Thoracic aorta (tissue), 1 donor: ENCODE data around the gene TLCD2.

DNA sequence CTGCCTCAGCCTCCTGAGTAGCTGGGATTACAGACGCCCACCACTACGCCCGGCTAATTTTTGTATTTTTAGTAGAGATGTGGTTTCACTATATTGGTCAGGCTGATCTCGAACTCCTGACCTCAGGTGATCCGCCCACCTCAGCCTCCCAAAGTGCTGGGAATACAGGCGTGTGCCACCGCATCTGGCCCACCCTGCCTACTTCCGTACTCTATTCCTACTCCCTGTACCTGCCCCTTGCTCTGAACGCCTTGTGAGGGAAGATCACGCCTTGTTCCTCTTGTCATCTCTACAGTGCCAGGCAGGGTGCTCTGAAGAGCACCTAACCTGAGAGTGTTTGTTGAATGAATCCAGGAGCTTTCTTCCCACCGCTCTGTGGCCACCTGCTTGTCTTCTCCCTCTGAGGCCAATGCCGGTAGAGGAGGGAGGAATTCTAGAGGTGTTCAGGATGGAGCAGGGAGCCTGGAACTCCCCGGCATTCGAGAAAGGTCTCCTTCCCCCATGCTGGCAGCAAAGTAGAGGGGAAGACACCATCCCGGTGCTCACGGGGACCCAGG is 73.1 kb downstream of the ABR start:
- RAMPAGE, long total RNA = no peak

- RAMPAGE, long total RNA = no peak
Measured at GRCh38 chr17:1181282-1182361, 1.8 kb upstream of the ABR start.

DNA sequence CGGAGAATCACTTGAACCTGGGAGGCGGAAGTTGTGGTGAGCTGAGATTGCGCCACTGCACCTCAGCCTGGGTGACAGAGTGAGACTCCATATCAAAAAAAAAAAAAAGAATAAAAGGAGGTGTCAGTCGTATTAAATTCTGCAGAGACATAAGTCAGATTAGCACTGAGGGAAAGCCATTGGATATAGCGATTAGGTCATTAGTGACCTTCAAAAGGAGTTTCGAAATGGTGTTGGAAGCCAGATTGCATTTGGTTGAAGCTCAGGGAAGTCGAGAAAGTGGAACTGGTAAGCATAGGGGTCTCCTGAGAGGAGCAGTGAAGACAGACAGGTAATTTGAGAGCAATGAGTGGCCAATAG is 4.7 kb upstream of the YWHAE start:
- RAMPAGE, long total RNA = no peak

GRCh38 chr17:1421432-1421873 is 21.4 kb upstream of the YWHAE start:
- RAMPAGE, long total RNA = no peak

- RAMPAGE, long total RNA = no peak
Measured at GRCh38 chr17:1467802-1468379, 11.9 kb upstream of the CRK start.

DNA sequence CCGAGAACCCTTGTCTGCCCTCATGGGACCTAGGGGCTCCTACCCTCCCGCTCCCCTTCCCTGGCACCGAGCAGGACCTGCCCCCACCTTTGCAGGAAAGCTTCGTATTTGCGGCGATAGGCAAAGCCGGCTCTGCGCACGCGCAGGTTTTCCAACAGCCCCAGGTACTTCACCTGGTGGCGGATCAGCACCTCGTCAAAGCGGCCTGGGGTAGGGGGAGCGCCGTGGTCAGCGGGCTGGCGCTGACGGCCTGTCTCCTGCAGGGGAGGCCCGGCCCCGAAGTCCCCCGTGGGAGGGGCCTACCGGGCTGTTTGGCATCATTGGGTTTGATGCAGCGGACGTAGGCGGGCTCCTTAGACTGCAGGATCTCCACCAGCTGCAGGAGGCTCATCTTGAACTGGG is 15.8 kb upstream of the CRK start:
- RAMPAGE, long total RNA = no peak

GRCh38 chr17:1491472-1492495 is 702 bp downstream of the MYO1C start:
- RAMPAGE, long total RNA = no peak

DNA sequence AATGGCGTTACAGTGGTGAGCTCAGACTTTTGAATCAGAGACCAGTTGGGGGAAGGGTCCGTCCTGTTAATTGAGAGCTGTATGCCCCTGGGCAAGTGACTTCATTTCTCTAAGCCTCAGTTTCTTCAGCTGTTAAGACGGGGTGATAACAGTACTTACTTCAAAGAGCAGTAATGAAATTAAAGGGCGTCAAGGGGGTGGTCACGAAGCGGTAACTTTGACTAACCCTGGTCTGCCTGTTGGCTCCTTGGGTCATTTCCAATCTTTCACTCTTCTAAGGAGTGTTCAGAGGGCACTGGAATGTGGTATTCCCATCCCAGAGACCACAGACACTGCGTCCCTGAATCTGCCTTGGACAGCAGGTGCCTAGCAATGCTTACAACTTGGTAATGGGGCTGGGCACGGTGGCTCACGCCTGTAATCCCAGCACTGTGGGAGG is 8.9 kb upstream of the MYO1C start:
- RAMPAGE, long total RNA = no peak

DNA sequence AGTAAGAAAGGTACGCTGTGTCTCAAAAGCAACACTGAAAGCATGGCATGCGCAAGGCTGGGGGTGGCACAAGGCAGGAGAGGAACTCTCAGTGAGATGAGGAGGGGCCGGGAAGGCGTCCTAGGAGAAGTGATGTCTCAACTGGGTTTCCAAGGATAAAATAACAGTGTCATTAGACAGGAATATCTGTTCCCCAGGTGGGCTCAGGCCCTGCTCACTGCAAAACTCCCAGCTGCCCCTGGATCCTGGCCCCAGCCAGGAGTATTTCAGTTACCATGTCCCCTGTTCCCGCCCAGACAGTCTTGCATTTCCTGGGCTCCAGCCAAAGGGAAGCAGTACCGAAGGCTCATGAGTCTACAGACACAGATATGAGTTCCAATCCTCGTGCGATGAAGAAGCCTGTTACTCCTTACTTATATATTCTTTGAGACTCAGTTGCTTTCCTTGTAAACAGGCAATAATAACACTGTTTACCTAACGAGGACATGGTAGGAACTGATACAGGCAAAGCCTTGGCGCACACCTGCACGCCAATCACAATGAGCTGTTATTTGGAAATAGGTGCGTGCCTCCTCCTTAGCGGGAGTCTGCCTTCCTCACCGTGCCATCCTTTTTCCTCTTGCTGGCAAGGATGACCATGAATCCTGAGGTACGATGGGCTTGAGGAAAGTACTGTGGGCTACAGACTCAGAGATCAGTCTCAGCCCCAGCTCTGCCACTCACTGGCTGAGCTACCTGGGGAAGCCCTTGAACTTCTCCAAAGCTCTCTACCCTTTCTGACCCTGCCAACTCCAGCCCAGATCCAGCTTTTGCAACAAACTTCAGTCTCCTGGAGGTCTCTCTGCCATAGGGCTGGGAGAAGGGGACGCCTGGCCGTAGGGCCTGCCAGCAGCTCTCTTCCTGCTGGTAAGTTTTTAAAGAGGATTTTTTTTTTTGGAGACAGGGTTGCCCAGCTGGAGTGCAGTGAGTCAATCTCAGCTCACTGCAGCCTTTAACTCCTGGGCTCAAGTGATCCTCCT is 11.9 kb downstream of the INPP5K start:
- RAMPAGE, long total RNA = no peak

- RAMPAGE, long total RNA = no peak
Measured at GRCh38 chr17:1546029-1546788, 16.4 kb downstream of the PITPNA start.

- RAMPAGE, long total RNA = no peak
Measured at GRCh38 chr17:1552821-1553467, 9.6 kb downstream of the PITPNA start.

DNA sequence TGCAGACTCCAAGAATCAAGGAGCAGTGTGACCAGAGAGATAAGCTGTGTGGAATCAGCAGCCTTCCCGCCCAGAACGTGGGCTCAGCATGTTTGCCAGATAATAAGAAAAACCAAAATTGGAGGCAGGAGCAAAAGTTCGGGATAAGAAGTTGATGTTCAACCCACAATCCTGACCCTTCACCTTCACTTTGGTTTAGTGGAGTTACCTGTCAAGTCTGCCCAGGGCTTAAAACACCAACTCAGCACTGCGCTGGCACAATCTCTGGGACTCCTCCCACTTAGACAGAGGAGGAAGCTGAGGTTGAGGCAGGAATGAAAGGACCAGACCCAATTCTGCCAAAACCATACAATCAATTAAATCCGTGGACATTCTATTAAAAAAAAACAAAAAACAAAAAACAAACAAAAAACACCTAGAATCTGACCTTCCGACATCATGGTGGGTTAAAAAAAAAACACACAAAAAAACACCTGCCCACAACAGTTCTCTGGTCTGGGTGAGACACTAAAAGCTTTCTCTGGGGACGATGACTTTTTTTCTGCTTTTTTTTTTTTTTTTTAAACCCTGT is 2.9 kb downstream of the SLC43A2 start:
- RAMPAGE, long total RNA = no peak

DNA sequence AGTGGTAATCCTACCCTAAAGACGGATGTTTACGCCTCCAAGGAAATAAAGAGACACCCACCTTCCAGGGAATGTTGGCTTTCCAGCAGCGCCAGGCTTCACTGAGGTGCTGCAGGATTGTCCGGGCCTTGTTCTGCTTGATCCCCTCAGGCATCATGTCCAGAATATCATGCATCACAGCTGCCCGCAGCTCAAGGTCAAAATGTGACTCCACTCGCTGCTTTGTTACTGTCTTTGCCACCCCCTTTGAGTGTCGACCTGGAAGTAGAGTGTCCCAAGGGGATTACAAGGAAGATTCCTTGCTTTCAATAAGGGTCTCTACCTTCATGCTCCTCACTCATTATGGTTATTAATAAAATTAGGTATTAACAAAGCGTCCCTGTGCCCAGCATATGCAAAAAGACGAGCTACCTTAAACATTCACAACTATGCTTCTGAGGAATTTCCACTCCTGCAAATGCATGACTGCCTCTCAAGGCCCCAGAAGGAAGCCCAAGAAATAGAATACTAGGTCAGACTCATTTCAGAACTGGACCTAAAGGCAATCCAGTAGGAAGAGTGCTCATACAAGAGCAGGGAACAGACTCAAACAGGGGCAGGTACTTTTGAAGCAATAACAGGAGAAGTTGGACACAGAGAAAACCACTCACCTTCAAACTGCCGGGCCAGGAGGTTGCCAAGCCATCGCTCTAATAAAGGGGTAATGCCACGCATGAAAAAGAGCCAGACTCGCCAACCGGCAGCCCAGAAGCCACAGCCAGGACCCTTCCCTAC is 7.6 kb downstream of the PRPF8 start:
- RAMPAGE, long total RNA = no peak

DNA sequence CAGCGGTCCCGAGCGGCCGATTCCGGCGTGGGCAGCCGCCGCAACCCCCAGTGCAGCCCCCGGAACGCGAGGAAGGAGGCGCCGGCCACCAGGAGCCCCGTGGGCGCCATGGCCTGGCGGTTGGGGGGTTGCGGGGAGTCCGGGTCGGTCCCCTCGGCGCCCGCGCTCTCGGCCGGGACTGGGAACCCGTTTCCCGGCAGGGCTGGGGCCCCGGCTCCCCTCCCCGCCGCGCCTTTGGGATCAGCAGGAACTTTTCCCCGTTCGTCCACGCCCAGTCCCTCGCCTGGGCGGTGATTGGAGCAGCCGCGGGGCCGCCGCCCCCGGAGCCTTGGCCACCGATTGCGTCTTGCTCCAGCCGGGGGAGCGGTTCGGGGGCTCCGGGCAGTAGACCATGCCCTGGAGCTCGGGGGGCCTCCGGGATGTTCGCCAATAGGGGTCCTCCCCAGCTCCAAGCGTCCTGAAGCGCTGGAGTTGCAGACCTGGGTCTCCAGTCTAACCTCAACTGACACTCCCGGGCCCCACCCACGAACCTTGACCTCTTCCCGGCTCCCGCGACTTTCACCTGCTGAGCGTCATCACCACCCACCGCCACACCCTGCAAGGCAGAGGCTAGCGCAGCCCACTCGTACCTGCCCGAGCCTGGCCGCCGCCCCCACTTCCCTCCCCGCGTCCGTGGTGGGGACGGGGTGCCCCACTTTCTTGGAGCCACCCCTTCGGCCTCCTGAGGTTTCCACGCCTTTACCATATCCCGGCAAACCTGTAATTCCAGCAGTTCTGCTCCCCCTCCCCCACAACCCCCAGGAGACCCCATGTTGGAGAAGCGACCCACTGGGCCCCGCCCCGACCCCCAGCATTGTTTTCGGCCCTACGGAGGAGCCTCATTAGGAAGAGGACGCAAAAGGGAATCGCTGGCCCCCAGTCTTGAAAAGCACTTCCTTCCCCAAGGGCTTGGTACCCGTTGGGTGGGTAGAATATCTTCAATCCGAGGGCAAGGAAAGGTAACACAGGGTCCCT is at the start of gene TLCD2:
TSS of gene TLCD2 (minus strand) at position 245 of the 1,014 bp plus-strand sequence.
- RAMPAGE, long total RNA = no peak

DNA sequence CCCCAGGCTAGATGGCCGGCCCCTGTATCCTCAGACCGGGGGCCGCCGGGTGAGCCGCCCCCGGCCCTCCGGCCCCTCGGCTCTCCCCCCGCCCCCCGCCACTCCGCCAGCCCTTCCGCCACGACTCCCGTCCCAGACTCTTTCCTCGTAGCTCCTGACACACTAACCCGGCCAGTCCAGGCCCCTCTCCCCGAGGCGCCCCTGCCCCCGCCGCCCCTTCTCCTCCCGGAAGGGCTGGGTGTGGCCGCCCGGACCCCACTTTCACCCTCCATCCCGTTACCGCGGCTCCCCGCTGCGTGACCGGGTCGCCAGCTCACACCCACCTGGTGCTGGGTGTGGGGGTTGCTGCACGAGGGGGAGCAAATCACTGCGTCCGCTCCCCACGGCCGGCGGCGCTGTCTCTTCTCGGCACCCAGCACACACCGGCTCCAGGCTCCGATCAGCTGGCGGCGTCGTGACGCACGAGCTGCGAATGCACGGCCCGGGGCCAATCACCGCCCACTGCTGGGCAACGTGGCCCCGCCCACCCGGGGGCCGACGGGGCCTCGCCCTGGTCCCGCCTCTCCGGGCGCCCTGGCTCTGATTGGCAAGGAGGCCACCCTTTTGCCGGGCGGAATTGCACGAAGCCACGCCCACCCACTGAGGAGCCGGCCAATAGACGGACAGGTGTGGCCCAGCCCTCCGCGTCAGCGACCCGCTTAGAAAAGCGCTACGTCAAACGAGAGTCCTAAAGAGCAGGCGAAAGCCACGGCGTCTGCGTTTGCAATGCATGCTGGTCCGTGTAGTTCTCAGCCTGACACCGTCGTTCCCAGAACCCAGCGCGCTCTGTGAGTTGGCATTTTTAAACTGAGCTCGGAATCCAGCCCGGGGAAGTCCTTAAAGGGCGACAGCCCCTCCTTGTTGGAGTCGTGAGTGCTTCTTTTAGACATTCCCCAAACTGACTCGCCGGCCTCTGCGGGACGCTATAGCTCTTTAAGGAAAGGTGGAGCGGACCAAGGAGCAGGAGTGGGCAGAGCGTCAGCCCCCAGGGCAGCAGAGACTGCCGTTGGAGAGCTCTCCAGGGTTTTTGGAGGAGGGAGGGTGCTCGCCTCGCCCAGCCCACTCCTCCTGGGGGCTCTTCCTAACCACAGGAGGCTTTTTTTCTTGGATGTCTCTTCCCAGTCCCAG is 6.0 kb upstream of the TLCD2 start:
- RAMPAGE, long total RNA = start-site peak on the minus strand centred at position 429 of the sequence, 56 bp wide, 1,087 reads

DNA sequence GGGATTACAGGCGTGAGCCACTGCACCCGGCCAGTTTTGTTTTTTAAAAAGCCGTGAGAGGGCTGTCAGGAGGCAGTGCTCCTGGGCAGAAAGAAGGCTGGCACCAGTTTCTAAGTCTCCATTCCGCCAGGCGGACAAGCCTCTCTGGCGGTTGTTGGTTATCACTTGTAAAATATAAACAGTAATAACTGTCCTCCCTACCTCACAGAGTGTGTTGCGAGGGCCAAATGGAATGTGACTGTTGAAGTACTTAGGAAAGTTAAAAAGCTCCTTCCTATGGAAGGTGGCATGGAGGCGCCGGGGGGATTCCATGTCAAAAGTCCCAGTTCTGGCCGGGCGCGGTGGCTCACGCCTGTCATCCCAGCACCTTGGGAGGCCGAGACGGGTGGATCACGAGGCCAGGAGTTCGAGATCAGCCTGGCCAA is 739 bp upstream of the WDR81 start:
- RAMPAGE, long total RNA = no peak

GRCh38 chr17:1729856-1730668 is 5.6 kb downstream of the WDR81 start:
- RAMPAGE, long total RNA = no peak

GRCh38 chr17:1786885-1787547 is 25.2 kb downstream of the SERPINF1 start:
- RAMPAGE, long total RNA = no peak

GRCh38 chr17:1796862-1797211 is 32.9 kb downstream of the SMYD4 start:
- RAMPAGE, long total RNA = no peak

DNA sequence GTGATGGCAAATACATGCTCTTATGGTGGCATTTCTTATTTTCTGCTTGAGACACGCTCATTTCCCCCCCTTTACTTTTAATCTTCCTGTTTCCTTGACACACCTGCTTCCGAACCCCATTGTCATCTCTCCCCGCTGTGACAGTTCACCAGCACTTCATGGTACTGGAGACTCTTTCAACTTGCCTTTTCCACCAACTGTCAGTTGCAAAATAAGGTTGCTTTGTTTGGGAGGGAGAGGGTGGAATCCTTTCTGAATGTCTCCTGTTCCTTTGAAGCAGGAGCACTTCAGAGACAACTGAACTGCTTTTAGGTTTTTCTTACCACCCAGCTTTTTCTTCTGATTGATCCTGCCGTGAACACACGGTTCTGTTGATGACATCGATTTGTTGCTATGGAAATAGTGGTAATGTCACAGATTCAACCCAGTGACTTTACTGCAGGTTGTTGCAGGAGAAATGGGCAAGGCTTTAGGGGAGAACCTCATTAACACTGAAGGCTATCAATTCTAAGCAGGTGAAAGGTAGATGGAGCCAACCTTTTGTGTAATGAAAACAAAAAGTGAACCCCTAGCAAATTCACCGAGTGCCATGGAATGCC is 42.0 kb downstream of the RPA1 start:
- RAMPAGE, long total RNA = no peak